Neuron (in vitro differentiated cells): ENCODE measurements around the genes HTRA3, USP17L19, USP17L27, USP17L30 and CLNK.

GRCh38 chr4:8269530-8270594 is at the start of gene HTRA3:
Gene HTRA3, plus strand, starts transcription at chr4:8269754.
- PRO-cap = bidirectional peak, plus-strand start at chr4:8269751, minus-strand start at chr4:8269595

DNA sequence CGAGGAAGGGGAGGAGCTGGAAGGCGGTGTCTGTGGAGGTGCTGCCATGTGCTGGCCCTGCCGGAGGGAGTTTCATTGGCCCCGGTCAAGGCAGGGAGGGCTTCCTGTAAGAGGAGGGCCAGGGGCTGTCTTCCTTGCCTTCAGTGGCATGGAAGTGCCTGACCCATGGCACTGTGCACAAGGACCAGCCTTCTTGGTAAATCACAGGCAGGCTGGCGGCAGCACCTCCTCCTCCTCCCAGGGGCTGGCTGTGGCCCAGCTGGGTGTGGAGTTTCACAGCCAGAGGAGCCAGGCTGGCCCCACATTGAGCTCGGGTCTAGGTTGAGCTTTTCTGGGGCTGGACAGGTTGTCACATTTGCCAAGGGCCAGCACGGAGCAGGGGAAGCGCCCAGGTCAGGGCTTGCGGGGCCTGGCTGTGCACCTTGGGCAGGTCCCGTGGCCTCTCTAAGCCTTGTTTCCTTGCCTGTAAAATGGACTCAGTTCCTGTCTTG is 6.9 kb downstream of the HTRA3 start:
- PRO-cap = no peak

- PRO-cap = no peak
Measured at GRCh38 chr4:8357625-8358484, 82.7 kb downstream of the ACOX3 start.

DNA sequence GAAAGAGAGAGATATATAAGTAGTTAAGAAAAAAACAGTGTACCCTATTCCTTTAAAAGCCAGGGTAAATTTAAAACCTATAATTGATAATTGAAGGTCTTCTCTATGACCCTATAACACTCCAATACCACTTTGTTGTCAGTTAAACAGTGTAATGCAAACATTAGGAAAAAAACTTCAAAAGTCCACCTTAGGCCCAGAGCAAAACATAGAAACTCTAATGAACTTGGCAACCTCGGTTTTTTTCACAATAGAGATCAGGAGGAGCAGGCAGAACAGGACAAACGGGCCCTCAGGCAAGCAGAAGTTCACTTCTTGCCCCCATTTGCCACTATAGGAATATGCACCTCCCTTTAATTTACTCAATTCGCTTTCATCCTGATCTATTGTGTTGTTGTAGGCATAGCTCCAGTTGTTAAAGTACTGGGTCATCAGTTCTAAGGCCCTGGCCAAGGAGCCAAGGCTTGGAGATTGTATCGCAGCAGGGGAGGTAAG is 18.2 kb downstream of the ACOX3 start:
- PRO-cap = no peak

- PRO-cap = unidirectional peak, plus-strand start at chr4:8437352
Measured at GRCh38 chr4:8437112-8438336, 3.0 kb downstream of the ACOX3 start.

GRCh38 chr4:8440944-8441528 is 459 bp downstream of the TRMT44 start:
- PRO-cap = no peak

DNA sequence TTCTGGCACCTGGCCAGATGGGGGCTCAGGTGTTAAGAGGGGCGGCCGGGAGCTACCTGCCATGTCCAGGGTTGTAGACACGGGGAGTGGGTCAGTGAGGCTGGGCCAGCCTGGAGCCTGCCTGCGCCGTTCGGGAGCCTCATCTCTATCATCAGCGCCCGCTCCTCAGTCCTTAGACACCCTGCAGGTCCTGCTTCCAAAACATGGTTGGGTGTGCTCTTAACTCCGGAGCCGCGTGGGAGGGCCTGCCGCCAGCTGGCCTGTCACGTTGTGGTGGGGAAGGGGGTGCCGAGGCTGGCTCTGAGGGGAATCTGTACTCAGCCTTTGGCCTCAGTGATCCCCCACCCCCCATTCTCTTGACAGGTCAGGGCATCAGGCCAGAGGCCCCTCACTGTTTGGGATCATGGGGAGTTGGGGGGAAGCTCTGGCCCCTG is 33.2 kb downstream of the TRMT44 start:
- PRO-cap = no peak

- PRO-cap = bidirectional peak, plus-strand start at chr4:8871544, minus-strand start at chr4:8871554
Measured at GRCh38 chr4:8871435-8871712, 265 bp downstream of the HMX1 start.

DNA sequence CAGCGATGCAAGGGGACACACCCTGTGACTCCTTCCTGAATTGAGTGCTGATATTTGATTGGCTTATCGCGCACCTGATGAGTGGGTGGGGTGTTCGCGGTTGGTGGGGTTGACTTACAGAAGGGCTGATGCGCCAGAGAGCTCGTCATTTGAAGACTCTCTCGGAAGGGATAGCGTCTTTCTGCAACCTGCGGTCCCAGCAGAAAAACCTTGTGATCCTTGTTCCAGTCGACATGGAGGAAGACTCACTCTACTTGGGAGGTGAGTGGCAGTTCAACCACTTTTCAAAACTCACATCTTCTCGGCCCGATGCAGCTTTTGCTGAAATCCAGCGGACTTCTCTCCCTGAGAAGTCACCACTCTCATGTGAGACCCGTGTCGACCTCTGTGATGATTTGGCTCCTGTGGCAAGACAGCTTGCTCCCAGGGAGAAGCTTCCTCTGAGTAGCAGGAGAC is at the start of gene USP17L19:
USP17L19 (plus strand) TSS at position 234 of the 456 bp plus-strand sequence.
- PRO-cap = no peak

DNA sequence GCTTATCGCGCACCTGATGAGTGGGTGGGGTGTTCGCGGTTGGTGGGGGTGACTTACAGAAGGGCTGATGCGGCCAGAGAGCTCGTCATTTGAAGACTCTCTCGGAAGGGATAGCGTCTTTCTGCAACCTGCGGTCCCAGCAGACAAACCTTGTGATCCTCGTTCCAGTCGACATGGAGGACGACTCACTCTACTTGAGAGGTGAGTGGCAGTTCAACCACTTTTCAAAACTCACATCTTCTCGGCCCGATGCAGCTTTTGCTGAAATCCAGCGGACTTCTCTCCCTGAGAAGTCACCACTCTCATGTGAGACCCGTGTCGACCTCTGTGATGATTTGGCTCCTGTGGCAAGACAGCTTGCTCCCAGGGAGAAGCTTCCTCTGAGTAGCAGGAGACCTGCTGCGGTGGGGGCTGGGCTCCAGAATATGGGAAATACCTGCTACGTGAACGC is at the start of gene USP17L27:
USP17L27 (plus strand) TSS at position 174 of the 451 bp plus-strand sequence.
- PRO-cap = no peak

DNA sequence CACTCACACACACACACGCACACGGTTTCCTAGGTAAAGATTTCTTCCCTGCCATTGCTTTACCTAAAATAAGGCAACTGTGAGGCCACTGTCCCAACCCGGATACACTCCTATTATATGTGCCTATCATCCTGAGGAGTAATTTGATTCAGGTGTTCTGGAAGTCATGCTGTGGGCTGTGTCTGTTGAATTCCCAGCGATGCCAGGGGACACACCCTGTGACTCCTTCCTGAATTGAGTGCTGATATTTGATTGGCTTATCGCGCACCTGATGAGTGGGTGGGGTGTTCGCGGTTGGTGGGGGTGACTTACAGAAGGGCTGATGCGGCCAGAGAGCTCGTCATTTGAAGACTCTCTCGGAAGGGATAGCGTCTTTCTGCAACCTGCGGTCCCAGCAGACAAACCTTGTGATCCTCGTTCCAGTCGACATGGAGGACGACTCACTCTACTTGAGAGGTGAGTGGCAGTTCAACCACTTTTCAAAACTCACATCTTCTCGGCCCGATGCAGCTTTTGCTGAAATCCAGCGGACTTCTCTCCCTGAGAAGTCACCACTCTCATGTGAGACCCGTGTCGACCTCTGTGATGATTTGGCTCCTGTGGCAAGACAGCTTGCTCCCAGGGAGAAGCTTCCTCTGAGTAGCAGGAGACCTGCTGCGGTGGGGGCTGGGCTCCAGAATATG is at the start of gene USP17L30:
USP17L30 (plus strand) TSS at position 429 of the 683 bp plus-strand sequence.
- PRO-cap = no peak

DNA sequence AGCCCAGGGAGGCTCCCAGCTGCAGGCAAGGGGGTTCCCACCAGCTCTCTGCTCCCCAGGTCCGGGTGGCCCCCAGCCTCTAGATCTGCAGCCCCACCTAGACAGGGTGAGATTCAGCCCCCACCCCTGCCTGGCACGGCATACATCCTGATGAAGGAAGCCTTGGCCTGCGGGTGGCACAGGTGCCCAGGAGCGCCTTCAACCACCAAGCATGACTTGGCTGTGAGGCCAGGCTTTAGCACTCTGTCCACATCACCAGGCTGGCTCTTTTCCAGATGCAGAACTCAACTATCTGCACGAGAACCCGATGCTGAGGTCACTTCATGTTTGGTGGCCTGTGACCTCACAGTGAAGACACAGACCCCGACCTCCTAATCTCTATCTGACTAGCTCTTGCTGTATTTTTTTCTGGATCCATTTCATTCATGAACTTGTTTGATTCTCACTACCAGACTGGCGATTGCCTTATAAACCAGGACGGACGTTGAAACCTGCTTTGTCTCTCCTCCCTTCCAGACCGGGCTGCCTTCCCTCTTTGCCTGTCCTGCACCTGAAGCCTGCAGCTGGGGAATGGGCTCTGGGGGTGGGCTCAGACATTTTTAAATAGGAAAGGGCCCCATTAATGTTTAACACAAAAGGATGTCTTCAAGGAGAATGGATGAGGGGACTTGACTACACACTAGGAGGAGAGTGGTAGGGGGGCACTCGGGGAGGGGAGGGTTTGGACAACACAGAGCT is 40.4 kb downstream of the WDR1 start:
- PRO-cap = no peak

GRCh38 chr4:10120386-10120754 is 3.8 kb upstream of the WDR1 start:
- PRO-cap = no peak

DNA sequence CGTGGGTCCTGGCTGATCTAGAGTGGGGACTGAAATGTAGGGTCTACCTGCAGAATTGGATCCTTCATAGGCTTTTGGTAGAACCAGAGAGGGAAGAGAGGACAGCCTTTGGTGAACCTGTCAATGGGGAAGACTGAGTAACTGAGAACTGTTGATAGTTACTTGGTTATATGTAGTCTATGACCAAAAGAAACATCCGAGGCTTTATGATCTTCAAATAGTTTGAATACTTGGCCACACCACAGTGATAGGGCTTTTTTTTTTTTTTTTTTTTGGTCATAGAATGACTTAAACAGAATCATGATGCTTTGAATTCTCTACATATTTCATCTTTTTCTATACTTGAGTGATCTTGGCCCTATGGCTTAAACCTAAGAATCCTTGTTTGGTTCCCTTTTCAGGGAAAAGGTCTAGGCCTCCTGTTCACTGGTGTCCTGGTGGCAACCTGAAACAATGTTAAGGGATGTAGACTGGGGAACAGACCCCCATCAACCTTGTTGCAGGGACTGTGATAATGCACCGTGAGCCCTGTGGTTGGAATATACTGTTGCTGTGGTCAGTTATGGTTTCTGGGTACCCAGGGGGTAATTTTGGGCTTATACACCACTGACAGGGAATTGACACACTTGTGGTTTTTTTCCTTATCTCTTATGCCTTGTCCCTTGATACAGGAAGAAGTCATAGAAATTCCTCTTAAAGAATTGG is 63.8 kb upstream of the WDR1 start:
- PRO-cap = no peak

DNA sequence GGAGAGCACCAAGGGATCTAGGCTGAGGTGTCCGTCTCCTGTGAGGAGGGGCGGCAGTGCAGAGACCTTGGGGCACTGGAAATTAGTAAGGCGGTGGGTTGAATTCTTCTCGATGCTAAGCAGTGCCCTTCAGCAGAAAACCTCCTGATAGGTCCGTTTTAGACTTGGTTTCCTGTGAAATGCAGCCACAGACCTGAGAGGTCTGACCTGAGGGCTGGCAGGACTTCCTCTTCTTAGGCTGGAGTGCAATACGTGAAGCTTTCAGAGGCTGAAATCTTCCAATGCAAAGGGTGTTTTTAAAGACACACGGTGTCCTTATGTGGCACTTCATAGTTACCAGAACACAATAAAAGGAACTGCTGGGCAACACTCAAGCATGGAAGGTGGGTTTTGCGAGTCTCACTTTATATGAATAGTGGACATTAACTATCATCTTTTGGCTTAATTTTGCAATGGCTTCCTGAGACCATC is at the start of gene CLNK:
CLNK (minus strand) TSS at position 90 of the 471 bp plus-strand sequence.
- PRO-cap = no peak

GRCh38 chr4:11066158-11067137 is 362.2 kb downstream of the HS3ST1 start:
- PRO-cap = bidirectional peak, plus-strand start at chr4:11066563, minus-strand start at chr4:11066347; bidirectional peak, plus-strand start at chr4:11066837, minus-strand start at chr4:11066734; unidirectional peak, minus-strand start at chr4:11066945

GRCh38 chr4:12420507-12420715 is 991.7 kb upstream of the HS3ST1 start:
- PRO-cap = no peak

DNA sequence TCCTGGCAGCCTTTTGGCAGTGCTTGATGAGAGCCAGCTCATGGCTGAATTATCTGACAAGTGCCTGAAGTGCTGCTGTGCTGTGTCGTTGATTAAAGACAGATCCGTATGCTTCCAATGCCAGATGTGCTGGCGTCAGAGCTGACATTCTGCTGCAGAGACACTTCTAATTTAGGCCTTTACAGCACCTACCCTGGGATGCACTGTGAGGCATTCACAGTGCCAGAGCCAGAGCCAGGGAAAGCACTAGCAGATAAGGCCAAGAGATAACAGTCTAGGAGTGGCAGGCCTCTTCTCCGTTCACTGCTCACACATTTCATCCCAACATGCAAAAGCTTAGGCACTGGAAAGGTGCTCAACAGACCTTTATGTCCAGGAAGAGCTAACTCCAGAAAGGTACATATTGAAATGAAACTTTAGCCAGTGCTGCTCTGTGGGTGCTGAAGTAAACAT is 995.4 kb downstream of the RAB28 start:
- PRO-cap = no peak

DNA sequence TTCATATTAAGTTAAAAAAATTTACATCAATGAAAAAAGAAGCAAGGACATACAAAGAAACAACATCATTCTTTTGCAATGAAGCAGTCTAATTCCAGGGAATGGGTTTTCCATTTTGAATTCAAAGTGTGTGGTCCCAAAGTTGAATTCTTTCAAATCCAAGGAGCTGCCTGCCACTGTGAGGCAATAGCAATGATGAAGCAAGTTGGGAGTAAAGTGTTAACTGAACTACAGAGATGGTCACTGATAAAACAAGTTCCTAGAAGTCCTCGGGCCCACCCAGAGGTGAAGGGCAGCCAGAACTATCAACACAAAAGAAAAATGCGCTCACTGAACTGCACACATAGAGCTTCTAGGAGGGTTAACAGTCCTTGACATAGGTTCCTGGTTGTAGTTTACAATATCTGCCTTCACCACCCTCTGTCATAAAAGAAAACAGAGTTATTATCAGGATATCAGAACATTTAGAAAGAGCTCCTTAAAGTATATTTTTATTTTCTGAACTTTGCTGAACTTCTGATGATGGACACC is 115.8 kb downstream of the RAB28 start:
- PRO-cap = no peak

DNA sequence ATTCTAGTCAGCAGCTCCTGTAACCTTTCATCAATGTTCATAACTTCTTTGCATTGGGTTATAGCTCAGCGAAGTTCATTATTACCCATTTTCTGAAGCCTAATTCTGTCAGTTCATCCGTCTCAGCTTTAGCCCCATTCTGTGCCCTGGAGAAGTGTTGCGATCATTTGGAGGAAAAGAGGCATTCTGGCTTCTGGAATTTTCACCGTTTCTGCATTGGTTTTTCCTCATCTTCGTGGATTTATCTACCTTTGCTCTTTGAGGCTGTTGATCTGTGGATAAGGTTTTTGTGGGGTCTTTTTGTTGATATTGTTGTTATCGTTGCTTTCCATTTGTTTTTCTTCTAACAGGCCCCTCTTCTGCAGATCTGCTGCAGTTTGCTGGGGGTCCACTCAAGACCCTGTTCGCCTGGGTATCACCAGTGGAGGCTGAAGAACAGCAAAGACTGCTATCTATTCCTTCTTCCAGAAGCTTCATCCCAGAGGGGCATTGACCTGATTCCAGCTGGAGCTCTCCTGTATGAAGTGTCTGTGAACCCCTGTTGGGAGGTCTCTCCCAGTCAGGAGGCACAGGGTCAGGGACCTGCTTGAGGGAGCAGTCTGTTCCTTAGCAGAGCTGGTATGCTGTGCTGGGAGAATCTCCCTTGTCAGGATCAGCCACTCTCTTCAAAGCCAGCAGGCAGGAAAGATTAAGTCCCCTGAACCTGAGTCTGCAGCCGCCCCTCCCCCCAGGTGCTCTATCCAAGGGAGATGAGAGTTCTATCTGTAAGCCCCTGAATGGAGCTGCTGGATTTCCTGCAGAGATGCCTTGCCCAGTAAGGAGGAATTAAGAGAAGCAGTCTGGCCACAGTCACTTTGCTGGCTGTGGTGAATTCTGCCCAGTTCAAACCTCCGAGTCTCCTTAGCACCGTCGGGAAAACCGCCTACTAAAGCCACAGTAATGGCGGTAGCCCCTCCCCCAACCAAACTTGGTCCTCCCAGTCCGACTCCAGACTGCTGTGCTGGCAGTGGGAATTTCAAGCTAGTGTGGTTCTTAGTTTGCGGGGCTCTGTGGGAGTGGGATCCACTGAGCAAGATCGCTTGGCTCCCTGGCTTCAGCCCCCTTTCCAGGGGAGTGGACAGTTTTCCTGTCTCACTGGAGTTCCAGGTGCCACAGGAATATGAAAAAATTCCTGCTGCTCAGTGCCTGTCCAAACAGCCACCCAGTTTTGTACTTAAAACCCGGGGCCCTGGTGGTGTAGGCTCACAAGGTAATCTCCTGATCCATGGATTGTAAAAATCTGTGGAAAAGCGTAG is 38.4 kb downstream of the RAB28 start:
- PRO-cap = no peak